Measurements from ENCODE around the genes GLP2R, MYH13 and DNAH9.

- PRO-cap: no peak
Measured at GRCh38 chr17:9825610-9826100, at the start of gene GLP2R. TSS of gene GLP2R (plus strand) at chr17:9825924.

DNA sequence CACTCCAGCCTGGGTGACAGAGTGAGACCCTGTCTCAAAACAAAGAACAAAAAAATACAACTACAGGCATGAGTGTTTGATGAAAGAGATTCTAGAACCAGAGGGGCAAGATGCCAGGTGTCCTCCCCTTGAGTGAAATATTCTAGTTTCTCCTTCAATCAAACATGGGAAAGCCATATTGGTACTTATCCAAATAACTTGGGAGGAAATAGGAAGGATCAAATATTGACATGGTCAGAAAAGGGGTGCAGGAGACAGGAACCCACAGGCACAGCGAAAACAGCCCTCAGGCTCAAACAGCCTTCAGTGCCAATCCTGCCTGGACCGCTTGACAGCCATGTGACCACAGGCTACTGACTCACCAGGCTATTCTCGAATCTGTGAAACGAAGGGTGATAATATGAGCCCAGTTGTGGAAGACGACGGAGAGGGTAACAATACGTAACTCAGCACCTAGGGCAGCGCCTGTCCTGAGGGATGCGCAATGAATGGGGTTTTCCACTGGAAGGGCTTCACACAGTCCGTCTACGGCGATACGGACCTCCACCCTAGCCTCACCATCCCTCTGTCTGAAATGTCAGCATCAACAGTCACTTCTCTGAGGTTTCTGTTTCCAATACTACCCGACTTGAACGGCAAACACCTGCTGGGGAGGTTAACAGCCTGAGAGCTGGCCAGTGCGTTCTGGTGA lies 117.3 kb upstream of the RCVRN start:
- PRO-cap: no peak

DNA sequence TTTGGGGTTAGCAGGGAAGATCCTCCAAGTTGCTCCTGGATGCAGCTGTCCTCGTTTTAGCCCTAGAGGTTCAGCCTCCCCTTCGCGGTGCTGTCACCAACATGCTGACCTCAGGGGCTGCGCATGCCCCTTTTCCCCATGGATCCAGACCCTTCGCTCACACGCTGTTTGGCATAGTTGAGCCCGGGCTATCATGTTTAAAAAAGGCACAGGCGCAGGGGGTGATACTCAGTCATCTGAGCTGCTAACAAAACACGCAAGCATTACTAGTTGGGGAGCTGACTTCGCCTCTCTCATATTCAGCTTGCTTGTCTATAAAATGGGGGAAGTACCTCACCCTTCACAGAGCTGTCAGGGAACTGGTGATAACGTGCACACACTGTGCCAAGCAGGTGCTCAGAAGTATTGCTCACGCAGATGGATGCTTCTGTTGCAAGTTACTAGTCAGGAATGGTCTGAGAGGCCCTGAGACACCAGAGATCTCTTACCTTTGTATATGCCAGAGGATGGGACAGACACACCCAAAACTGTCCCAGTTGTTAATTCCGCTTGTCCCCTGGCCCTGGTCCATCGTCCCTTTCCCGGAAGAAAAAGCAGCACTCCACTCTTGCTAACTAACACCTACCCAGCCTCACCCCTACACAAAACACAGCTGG lies 2.3 kb downstream of the GAS7 start:
- PRO-cap: no peak

DNA sequence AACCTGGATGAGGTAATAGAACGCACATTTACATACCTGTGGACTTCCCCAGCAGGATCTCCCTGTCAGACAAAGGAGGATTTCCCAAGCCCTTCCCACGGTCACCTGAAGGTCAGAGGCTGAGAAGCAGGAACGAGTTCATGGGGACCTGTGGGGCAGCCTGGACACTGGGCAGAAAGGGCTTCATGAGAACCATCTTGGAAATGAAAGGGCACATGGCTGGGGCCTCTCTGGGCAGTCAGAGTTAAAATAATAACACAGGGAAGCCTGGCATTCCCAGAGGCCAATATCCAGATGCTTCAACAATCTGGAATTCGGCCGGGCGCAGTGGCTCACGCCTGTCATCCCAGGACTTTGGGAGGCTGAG lies 12.0 kb upstream of the GAS7 start:
- PRO-cap: no peak

DNA sequence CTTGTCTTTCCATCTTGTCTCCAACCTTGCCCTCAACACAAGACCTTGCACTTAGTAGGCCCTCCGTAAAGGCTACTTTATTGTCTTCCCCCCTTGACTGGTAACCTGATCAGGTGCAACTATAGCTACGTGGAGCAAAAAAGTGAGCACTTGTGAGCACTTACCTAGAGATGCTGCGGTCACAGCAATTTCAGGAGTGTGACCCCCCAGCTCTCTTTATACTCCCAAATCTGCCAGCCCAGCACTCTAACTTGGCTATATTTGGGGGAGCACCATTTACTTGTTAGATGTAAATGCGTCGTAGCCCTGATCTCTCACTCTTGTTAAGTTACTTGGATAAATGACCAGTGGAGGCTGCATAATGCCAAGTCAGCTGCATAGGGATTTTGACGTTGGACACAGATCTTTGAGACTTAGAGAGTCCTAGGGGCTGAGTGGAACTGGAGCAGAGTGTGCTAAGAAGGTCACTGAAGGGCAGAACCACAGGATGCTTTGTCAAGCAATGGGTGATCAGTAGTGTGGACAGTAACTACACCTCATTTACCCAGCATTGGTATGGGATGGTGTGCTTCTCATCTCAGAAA lies at the start of gene MYH13:
TSS of gene MYH13 (minus strand) at position 192 of the 584 bp plus-strand sequence.
- PRO-cap: no peak

- PRO-cap: no peak
Measured at GRCh38 chr17:10630162-10630639, 26.9 kb downstream of the MYH3 start.

- PRO-cap: no peak
Measured at GRCh38 chr17:10738398-10739106, 8.7 kb upstream of the TMEM220 start.

DNA sequence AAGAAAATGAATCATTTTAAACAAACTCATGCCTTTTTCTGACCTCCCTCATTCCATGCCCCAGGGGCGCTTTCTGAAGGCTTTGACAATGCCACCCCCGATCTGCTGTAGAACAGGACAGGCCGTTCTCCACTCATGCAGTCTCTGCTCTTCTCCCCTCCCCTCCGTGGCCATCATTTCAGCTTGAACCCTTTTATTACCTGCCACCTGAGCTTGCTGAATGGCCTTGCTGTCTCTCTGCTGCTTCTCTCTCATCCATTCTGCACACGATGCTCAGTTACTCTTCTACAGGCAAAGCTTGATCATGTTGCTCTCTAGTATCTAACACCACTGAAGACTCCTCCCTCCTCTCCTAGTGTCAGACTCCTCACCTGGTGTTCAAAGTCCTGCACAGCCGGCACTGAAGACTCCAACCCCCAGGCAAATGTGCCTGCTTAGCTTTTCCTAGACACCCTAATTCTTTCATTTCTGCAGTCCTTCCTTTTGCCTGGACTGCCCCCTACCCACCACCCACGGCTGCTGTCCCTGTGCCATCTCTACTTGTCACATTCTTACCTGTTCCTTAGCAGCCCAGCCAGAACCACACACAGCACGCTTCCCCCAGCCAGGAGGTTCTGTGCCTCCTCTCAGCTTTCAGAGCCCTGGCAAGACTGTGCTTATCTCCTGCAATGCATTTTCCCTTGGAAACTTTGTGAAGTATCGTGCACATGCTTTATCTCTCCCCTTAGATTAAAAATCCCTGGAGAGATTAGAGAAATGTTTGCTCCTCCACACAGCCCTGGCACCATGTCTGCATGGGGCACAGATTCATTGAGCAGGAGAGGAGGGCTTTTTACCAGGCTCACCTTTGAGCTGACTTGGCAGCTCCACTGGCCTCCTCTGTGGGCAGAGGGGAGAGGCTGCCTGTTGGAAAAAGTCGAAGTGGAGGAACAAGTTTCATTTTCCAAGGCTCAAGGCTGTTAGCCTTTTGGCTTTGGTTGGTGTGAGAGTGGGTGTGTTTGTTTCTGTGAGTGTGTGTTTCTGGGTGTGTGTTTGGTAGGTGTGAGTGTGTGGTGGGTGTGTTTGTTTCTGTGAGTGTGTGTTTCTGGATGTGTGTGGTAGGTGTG lies 5.9 kb downstream of the TMEM238L start:
- PRO-cap: no peak

- PRO-cap: no peak
Measured at GRCh38 chr17:10804480-10804922, 602 bp upstream of the TMEM238L start.

- PRO-cap: no peak
Measured at GRCh38 chr17:11174316-11174766, 66.7 kb upstream of the SHISA6 start.

GRCh38 chr17:11598171-11598783 lies at the start of gene DNAH9:
TSS of gene DNAH9 (plus strand) at chr17:11598470.
- PRO-cap: unidirectional peak, plus-strand start at chr17:11598471

GRCh38 chr17:12084228-12085065 lies 63.8 kb downstream of the MAP2K4 start:
- PRO-cap: no peak

DNA sequence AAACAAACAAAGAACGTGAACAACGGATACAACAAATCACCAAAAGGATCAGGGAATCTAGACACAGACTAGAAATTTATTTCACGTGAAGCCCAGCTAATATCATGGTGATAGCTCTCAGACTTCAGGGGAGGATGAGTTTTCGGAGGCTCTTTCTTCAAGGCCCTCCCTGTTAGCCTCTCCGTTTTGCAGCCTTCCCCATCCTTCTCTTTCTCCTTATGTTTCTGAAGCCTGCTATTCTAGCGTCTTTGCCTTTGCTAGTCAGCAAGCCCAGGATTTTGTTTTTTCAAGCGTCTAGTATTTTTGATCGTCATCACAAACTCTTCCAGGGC lies 280.7 kb downstream of the MAP2K4 start:
- PRO-cap: no peak

- PRO-cap: no peak
Measured at GRCh38 chr17:12365674-12366437, 299.8 kb upstream of the MYOCD start.

DNA sequence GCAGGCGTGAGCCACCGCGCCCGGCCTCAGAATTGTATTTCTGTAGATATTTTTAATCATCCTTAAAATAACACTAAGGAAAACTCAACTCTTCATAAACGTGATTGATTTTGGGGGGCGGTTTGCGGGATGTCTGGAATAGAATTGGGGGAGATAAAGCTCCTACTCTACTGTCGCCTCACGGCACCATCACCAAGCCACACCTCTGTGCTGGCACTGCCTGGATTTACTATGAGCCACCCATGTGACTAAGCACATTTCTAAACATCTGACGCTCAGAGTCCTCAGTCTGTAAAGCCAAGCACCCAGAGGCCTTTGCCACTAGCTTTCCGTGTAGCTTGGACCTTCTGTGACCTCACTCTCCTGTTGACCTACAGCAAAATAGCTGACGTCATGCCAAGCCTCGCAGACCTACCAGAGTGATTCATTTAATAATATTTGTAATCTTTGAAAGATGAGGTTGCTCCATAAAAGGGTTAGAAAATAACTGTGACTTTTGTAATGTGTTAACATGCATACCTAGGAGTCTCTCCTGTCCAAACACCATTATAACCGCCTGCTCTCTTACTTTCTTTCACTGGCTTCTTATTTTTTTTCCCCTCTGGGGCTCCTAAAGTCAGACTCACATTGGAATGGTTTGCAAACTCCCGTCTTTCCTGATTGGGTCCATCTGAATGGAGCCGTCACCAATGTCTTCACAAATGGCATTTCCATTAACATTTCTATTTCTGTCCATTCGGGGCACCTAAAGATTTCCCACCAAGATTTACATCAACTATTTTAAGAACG lies 38.4 kb upstream of the MYOCD start:
- PRO-cap: no peak

- PRO-cap: no peak
Measured at GRCh38 chr17:12666362-12667142, 862 bp downstream of the MYOCD start.

DNA sequence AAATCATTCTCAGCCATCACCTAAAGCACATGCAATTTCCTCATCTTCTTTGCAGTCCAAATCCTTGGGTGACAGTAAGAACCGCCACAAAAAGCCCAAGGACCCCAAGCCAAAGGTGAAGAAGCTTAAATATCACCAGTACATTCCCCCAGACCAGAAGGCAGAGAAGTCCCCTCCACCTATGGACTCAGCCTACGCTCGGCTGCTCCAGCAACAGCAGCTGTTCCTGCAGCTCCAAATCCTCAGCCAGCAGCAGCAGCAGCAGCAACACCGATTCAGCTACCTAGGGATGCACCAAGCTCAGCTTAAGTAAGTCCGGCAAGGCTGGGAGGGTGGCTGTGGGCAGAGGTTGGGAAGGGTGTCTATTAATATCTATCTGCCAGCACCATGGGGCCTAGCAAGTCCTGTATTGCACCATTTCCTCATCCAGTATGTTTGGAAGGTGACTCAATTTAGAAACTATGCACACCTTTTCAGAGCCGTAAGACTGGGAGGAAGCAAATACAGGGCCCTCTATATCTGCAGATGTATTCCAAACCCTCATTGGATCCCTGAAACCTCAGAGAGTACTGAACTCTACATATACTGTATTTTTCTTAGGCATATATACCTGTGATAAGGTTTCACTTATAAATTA lies 45.1 kb upstream of the ARHGAP44 start:
- PRO-cap: no peak

DNA sequence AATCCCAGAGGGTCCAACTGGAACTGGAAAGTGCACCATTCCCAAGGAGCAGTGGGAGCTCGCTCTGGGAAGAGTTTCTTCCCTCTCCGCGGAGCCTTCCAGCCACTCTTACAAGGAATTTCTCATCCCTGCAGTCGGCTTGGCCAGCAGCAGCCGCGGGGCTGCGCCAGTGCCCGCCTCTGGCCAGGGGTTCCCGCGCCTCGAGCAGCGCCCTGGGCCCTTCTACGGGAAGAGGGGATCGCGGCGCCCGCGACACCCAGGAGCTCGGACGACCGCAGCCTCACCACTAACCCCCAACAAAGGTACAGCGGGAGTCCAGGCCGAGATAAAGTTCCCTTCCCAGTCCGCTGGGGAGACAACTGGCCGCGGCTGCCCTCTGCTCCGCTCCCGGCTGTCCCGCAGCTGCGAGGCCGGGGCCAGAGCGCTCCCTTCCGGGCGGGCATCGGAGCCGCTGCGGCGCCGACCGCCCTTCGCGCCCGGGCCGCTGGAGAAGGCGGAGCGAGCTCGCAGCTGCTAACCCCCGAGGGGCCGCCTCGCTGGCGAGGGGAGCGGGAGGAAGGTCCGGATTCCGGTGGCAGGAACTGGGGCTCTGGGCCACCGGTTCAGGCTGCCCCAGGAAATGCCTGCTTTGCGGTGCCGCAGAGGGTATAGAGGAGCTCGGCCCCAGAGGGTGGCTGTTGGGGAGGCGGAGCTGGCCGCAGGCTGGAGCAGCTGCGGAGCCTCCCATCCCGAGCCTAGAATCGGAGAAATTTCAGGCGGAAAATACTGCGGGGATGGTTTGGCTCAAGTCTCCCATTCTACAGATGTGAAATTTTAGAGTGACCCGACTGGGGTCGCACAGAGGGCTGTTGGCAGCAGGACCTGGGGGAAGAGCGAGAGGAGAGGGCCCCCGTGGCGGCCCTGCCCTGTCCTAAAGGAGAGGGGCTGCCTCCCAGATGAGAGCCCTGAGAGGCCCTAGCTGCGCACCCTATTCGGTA lies 3.5 kb upstream of the HS3ST3B1 start:
- PRO-cap: bidirectional peak, plus-strand start at position 542 of the sequence, minus-strand start at position 393 of the sequence; bidirectional peak, plus-strand start at position 666 of the sequence, minus-strand start at position 621 of the sequence

- PRO-cap: no peak
Measured at GRCh38 chr17:15255598-15256298, 9.4 kb downstream of the PMP22 start.

DNA sequence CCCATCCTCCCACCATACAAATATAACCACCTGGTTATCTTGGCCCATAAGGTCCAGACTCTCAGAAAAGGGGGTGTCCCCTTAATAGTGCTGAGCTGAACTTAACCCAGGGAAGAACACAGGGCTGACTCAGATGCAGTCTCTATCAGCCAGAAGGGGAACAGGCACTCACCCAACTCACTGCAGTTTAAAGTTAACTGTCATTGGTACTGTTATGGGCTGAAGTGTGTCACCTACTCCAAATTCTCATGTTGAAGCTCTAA lies 62.1 kb upstream of the TEKT3 start:
- PRO-cap: no peak